Measurements from ENCODE around the genes TRIP10 and PNPLA6.

DNA sequence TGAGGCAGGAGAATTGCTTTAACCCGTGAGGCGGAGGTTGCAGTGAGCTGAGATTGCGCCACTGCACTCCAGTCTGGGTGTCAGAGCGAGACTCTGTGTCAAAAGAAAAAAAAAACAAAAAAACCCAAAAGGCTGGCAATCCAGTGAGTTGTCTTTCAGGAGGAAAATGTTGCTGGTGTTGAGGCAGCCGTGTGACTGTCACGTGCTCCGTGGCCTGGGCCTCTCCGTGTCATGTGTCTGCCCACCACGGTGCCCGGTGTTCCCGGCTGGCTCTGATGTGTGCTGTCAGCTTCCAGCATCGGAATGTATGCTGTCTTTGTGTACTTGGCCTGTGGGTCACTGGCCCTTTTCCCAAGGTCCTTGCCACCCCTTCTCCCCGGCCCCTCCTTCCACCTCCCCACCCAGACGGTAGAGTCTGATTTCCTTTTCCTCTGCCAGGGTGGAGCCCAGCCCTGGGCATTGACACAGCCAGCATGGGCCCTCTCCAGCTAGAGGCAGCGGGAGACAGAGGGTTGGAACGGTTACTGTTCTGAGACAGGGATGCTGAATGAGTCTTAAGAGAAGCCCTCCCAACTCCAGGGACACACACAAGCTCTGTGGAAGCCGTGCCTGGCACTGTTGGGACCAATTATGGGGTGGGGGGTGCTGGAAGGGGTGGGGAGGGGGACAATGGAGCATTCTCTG lies 7.3 kb upstream of the TUBB4A start:
- PRO-cap = no peak
- RAMPAGE, long total RNA, 3 experiments = no peak in any of the 3 experiments

DNA sequence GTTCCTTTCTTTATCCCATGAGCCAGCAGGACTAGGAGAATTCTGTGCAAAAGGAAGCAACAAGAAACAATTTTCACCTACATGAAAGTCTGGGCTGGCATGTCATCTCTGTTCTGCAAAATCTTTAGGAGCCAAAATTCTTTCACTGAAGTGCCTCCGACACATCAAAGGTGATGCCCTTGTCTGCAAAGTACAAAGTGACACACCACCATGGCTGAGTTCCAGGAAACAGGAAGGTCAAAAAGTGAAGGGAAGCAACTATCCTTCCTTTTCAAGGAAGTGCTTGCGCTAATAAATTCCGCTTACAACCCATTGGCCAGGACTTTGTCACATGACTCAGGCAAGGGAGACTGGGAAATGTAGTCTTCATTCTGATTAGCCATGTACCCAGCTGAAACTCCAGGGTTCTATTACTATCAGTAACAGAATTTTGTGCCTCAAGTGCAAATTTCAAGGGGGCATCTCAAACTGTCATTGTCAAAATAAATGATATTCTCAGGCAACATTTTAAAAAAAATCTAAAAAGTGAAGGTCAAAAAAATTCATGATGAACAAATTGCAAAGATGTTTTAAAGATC lies 13.0 kb upstream of the CD70 start:
- PRO-cap = no peak
- RAMPAGE, long total RNA, 3 experiments = no peak in any of the 3 experiments

DNA sequence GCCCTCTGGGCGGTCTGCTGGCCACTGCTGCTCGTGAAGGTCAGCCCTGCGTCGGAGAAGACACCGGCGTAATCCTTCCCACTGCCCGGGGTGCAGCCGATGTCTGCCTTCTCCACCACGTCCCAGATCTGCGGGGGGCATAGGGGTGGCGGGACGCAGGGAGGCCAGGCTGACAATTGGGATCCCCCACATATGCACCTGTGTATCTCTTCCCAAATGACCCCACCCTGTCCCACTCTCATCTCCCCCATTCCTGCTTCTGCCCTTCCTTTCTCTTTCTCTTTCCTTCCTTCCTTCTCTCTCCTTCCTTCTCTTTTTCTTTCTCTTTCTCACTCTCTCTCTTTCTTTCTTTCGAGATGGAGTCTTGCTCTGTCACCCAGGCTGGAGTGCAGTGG lies 12.7 kb downstream of the C3 start:
- PRO-cap = no peak
- RAMPAGE, long total RNA, 3 experiments = no peak in any of the 3 experiments

DNA sequence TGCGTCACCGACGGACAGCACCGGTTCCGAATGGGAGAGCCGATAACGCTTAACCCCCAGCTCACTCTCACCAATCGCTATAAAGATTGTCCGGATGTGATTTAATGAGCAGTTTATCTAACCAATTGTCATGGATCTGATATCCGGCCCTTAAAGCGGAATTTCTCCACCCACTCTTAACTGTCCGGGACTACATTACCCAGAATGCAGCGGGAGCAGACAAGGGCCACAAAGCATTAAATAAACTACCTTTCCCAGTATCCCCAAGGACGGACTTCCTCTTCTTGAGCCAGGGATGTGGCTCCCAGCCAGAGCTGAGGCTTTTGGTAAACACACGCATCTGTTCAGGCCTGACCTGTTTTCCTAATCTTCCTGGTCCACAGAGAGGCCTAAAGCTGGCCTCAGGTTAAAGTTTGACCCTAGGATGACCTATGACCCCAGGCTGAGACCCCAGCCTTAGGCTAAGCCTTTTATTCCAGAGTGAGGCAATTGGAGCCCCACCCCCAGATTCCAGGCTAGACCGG lies 404 bp upstream of the GPR108 start:
- PRO-cap = unidirectional peak, plus-strand start at position 311 of the sequence
- RAMPAGE, long total RNA, 3 experiments = no peak in any of the 3 experiments

DNA sequence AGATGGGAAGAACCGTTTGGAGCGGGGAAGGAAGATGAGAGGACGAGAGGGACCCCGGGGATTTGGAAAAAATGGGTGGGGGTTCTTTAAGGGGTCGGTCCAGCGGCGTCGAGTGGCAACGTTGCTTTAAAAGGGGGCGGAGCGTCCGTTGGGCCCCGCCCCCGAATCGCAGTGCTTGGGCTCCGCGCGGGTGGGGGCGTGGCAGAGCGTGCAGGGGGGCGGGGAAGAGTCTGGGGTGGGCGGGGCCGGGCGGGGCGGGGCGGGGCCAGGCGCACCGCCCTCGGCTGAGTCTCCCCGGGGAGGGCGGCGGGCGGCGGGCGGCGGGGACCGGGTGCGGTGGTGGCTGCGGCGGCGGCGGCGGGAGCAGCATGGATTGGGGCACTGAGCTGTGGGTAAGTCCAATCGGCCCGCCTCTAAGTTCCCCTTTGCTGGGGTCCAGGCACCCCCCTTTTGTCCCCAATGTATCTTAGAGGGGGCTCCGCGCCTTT lies at the start of gene TRIP10:
Gene TRIP10, plus strand, starts transcription at position 287 of the 488 bp plus-strand sequence.
- PRO-cap = bidirectional peak, plus-strand start at position 307 of the sequence, minus-strand start at position 114 of the sequence
- RAMPAGE, long total RNA, 3 experiments = start-site peak on the plus strand in 3 of 3 experiments, centred at positions 321 to 335 of the sequence, 24 to 283 reads per replicate

- PRO-cap = no peak
- RAMPAGE, long total RNA, 3 experiments = no peak in any of the 3 experiments
Measured at GRCh38 chr19:6742888-6743227, 3.4 kb downstream of the TRIP10 start.

GRCh38 chr19:6967804-6968049 lies 53.5 kb downstream of the MBD3L2B start:
- PRO-cap = no peak
- RAMPAGE, long total RNA, 3 experiments = no peak in any of the 3 experiments

- PRO-cap = no peak
- RAMPAGE, long total RNA, 3 experiments = no peak in any of the 3 experiments
Measured at GRCh38 chr19:6996542-6996846, 24.7 kb downstream of the MBD3L2B start.

GRCh38 chr19:7145412-7145860 lies 75.9 kb downstream of the ZNF557 start:
- PRO-cap = no peak
- RAMPAGE, long total RNA, 3 experiments = no peak in any of the 3 experiments

DNA sequence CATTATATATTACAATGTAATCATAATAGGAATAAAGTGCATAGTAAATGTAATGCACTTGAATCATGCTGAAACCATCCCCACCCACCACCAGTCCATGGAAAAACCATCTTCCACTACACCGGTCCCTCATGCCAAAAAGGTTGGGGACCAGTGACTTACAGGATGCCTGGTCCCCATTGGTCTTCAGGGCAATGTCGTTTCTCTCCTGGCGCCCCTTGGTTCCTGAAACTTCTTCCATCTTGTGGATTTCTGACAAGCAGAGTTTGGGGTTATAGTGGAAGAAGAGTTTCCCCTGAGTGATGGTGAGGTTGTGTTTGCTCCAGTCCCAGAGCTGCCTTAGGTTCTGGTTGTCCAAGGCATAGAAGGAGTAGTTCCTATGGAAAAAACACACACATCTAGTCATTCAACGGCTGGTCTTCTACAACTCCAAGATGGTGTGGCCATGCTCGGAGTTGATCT lies 100.9 kb downstream of the ZNF557 start:
- PRO-cap = no peak
- RAMPAGE, long total RNA, 3 experiments = no peak in any of the 3 experiments

- PRO-cap = no peak
- RAMPAGE, long total RNA, 3 experiments = no peak in any of the 3 experiments
Measured at GRCh38 chr19:7181581-7182041, 112.1 kb downstream of the ZNF557 start.

DNA sequence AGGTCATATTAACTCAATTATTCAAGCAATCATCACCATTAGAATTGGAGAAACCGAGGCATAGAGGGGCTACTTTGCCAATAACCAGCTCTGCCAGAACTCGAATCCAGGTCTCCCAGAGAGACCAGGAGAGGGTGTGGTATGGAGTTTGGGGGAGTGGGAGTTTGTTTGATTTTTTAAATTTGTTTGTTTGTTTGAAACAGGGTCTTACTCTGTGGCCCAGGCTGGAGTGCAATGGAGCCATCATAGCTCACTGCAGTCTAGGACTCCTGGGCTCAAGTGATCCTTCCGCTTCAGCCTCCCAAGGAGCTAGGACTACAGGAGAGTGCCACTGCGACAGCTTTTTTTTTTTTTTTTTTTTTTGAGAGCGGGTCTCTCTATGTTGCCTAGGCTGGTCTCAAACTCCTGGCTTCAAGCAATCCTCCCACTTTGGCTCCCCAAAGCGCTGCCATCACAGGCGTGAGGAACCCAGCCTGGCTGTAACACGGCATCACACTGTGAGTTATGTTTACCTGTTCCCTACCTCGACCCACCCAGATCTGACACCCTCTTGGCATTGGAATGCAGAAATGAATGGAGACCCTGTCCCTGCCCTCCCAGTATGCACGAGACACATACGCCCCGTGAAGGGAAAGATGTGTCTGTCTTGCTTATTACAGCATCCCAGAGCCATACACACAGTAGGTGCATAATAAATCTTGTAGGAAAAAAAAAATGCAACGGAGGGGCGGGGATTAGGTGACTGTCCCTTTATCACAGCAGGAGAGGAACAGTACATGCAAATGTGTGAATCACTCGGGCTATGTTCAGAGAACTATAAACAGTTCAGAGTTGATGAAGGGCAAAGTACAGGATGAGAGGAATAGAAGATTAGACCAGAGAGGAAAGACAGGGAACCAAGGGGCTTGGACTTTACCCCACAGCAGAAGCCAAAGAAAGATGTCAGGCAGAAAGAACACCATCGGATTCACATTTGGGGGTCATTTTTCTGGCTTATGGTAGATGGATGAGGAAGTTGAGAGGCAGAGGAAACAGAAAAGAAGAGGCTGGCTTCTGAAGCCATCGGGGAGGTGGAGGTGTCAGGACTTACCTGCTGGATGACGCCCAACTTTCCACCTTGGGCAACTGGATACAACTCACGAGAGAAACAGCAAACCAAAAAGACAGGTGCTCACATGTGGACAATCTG lies 94.6 kb downstream of the INSR start:
- PRO-cap = no peak
- RAMPAGE, long total RNA, 3 experiments = no peak in any of the 3 experiments

DNA sequence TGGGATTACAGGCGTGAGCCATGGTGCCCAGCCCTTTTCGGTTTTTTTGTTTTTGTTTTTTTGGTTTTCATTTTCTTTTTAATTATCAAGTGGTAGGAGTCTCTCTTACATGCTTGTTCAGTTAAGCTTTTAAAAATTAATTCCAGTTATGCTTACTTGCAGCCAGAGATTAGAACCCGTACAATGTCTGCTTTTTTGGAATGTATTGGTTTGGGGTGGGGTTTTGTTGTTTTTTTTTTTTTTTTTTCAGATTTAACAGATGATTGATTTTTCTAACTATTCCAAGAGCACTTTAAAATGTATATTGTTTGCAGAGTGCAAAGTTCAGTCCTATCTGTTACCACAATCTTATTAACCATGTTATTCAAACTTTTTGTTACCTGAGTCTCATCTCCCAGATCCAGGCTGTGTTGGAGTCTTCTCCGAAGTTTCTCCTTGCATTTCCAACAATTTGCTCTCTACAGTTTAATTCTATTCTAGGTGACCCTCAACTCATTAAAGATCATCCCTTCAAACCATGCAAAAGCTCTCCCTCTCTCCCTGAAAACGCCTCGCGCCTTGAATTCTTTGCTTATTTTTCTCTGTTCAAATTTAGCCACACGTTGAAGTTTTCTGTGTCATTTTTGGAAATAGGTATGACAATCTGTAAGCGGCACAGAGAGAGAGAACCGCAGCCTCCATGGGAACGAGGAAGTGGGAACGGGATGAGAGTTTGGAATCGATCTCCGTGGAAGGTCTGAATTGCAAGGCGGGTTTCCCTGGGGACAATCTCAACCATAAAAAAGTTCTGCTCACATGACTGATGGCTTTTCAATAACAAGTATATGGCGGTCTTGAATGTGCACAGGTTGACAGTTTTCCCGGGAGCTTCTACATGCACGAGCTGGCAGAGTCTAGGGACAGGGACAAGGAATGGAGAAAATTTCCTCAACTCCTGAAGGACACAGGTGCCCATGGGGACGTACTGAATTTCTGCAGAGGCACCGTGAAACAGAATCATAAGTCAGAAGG lies 91.1 kb downstream of the INSR start:
- PRO-cap = no peak
- RAMPAGE, long total RNA, 3 experiments = no peak in any of the 3 experiments

DNA sequence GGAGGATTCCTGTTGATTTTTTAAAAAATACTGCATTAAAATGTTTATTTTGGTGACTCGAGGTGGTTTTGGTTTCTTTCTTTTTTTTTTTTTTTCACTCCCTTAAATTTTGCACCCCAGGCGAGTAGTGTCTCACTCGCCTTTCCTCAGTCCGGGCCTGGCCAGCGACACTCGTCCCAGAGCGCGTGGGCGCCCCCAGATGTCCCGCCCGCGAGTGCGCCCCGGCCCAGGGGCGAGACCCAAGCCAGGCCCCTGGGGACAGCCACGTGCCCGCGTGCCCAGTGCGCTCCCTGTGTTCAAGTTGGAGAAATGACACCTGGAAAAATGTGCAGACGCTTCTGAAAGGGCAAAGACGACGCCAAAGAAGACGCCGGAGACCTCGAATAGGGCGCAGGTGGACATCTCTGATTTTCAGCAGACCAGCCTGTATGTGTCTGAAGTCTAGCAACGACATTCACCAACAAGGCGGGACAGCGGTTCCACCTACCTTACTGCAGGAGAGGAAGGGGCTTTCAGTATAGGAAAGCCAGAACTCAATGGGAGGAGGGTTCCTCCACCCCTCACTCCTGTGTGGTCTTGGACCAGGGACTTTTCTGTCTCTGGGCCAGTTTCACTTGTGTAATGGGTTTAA lies 608 bp upstream of the INSR start:
- PRO-cap = no peak
- RAMPAGE, long total RNA, 3 experiments = no peak in any of the 3 experiments

DNA sequence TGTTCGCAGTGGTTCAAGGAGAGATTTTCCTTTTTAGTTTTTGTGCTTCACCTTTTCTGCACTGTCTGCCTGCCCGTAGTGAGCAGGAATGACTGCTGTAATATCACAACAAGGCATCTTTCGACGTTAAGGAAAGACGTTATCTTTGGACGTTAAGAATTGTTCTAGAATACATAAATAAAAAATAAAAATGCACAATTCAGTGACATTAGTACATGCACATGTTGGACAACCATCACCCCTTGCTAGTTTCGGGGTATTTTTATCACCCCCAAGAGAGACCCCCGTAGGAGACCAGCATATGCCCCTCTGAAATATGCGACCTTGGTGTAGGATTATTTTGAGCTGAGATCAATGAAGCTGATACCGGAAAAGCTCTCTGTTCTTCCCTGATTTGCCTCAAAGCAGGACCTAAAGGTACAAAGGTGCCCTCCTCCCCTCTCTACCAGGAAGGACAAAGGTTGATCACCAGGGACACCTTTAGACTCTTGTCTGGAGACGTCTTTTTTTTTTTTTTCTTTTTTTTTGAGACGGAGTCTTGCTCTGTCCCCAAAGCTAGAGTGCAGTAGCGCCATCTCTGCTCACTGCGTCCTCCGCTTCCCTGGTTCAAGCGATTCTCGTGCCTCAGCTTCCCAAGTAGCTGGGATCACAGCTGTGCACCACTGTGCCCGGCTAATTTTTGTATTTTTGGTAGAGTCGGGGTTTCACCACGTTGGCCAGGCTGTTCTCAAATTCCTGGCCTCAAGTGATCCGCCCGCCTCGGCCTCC lies 698 bp upstream of the PEX11G start:
- PRO-cap = no peak
- RAMPAGE, long total RNA, 3 experiments = no peak in any of the 3 experiments

DNA sequence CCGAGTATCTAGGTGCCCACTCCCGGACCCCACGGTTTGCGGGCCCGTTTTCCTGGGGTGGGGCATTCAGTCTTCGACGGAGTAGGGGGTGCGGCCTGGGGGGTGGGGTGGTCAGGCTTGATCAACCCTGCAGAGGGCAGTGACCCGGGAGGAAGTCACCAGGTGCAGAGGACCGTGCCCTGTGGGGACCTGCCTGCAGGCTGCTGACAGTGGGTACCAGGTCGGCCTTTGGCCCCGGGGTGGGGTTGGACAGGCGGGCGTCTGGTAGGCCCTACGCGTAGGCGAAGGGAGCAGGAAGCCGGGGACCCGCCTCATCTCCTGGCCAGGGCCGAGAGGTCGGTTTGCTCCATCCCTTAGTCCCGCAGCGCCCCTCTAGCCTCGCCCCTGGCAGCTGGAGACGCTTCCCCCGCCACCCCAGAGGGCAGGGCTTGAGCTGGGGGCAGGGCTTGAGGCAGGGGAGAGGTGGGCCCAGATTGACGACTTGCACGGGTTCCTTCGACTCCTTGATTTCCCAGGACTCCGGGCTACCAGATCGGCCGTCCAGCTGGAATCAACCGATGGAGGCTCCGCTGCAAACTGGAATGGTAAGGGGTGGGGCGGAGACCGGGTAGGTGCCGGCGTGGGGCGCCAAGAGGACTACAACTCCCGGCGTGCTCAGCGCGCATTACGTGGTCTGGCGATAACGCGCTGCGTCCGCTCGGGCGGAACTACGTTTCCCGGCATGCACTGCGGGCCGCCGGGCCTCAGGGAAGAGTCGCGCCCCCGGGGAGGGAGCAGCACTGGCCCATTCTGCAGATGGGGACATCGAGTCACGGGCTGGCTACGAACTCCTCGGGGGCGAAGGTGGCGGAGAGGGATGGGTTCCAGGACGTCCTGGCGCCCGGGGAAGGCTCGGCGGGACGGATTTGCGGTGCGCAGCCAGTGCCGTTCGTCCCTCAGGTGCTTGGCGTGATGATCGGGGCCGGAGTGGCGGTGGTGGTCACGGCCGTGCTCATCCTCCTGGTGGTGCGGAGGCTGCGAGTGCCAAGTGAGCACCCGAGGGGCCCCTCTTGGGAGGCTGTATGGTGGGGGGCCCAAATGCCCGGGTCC lies at the start of gene PNPLA6:
Gene PNPLA6, plus strand, starts transcription at position 724 of the 1,089 bp plus-strand sequence.
- PRO-cap = bidirectional peak, plus-strand start at position 726 of the sequence, minus-strand start at position 583 of the sequence
- RAMPAGE, long total RNA, 3 experiments = start-site peak on the plus strand in 3 of 3 experiments, centred at positions 740 to 778 of the sequence, 17 to 37 reads per replicate

GRCh38 chr19:7611647-7612004 lies 16.0 kb downstream of the CAMSAP3 start:
- PRO-cap = no peak
- RAMPAGE, long total RNA, 3 experiments = no peak in any of the 3 experiments

- PRO-cap = no peak
- RAMPAGE, long total RNA, 3 experiments = no peak in any of the 3 experiments
Measured at GRCh38 chr19:7616991-7618027, 12.0 kb downstream of the XAB2 start.

GRCh38 chr19:7622377-7622850 lies 6.9 kb downstream of the XAB2 start:
- PRO-cap = no peak
- RAMPAGE, long total RNA, 3 experiments = no peak in any of the 3 experiments

GRCh38 chr19:7623058-7623388 lies 6.3 kb downstream of the XAB2 start:
- PRO-cap = no peak
- RAMPAGE, long total RNA, 3 experiments = no peak in any of the 3 experiments